H9 (cell line): ENCODE measurements around a stretch of chr14.

DNA sequence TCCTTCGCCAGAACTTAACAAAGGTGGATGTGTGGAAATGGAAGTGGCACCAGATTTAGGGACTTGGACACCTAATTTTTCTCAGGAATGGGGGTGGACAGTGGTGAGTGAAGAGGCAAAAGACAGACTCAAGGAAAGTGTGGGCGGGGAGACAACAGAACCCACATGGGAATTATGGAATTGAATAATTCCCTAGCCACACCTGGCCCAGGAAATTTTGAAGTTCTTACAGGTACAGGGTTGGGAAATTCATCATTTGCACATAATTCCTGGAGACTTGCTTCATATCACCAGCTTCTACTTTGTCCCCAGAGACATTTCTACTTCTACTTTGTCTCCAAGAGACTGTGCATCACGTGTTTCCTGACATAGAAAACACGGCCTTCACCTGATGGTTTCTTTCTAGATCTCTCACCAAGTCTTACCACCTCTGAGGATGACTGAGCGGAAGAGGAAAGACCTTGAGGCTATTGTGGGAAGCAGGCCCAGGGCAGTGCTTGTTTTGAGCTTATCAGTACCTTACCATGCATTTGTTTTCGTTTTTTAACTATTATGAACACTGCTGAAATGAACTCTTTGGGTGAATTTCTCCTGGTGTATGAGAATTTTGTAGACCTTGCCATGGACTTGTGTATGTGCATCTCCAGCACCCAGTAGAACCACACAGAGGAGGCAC lies 434.4 kb downstream of the FUT8 start:
- PRO-cap = no peak

DNA sequence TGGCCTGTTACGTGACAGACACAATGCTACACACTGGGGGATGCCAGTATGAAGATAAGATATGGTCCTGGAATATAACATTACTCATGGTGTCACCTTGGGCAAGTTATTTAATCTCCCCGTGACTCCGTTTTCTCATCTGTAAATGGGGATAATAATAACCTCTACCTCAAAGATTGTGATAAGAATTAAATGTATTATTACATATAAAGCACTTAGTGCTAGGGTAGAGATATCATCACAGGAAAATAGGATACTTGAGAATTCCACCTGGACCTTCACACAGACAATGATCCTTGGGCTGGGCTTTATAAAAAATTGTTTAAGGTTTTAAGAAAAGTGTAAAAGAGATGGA lies 377.7 kb upstream of the CCDC196 start:
- PRO-cap = no peak

- PRO-cap = no peak
These were observed 9.4 kb downstream of the GPHN start for GRCh38 chr14:66517287-66517768.

DNA sequence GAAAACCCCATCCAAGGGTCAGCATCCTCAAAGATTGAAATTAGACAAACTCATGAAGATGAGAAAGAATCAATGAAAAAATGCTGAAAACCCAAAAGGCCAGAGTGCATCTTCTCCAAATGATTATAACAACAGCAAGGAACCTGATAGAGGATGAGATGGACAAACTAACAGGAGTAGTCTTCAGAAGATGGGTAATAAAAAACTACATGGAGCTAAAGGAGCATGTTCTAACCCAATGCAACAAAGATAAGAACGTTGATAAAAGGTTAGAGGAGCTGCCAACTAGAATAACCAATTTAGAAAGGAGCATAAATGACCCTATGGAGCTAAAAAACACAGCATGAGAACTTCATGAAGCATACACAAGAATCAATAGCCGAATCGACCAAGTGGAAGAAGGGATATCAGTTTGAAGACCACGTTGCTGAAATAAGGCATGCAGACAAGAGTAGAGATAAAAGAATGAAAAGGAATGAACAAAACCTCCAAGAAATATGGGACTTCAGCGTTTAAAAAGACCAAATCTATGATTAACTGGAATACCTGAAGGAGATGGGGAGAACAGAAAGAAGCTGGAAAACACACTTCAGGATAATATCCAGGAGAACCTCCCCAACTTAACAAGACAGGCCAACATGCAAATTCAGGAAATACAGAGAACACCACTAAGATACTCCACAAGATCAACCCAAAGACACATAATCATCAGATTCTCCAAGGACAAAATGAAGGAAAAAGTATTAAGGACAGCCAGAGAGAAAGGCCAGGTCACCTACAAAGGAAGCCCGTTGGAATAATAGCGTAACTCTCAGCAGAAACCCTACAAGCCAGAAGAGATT lies 194.9 kb downstream of the GPHN start:
- PRO-cap = no peak

GRCh38 chr14:66746430-66746724 lies 238.4 kb downstream of the GPHN start:
- PRO-cap = no peak

- PRO-cap = no peak
These were observed 689 bp downstream of the EIF2S1 start for GRCh38 chr14:67360811-67361223.

- PRO-cap = no peak
These were observed 19.5 kb downstream of the PLEK2 start for GRCh38 chr14:67392413-67392977.

GRCh38 chr14:67644289-67644588 lies 24.5 kb downstream of the ARG2 start:
- PRO-cap = no peak

DNA sequence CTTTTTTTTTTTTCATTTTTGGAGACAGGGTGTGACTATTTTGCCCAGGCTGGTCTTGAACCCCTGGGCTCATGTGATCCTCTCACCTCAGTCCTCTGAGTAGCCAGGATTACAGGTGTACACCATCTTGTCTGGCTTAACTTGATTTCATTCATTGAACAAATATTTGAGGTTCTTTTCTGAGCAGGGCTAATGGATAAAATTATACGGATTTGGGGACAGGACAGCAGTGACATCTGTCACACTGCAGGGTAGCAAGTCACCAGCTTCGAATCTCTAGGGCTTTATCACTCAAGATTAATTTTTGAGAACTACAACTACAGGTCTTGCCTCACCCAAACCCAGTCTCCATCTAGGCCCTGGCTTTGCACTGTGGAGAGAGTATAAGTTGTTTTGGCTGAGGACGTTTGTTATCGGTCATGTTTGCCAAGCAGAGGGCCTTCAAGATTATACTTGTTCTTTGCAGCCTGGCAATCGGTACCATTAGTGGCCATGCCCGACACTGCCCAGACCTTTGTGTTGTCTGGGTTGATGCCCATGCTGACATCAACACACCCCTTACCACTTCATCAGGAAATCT lies 25.5 kb downstream of the ARG2 start:
- PRO-cap = no peak

- PRO-cap = no peak
These were observed 6.5 kb upstream of the VTI1B start for GRCh38 chr14:67680949-67681364.

DNA sequence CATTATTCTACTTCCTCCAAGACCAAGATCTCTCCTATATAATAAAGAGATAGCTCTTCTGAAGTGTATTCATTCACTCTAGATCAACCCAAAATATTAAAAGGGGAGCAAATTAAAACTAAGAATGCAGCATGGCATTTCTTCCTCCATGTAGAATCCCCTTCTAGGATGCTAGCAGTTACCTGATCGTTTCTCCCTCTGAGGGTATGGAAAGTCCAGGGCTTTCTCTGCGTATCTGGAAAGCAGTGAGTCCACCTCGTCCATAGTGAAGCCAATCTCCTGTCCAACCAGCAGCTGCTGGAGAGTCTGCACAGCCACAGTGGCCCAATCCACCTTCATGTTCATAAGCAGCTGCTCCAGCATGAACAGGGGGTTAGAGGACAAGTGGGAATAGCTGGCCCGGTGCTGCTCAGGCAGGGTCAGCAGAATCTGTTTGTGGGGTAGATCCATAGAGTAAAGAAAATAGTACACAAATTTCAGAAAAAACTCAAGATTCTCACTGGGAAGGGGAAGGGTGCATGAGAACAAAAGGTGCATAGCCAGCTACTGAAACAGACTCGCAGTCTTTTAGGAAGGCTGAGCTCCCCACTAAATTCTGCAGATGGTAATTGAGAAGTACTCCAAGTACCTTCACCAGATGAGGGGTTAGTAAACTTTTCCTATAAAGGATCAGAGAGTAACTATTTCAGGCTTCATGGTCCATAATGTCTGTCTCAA lies 40.6 kb downstream of the ZFYVE26 start:
- PRO-cap = no peak

DNA sequence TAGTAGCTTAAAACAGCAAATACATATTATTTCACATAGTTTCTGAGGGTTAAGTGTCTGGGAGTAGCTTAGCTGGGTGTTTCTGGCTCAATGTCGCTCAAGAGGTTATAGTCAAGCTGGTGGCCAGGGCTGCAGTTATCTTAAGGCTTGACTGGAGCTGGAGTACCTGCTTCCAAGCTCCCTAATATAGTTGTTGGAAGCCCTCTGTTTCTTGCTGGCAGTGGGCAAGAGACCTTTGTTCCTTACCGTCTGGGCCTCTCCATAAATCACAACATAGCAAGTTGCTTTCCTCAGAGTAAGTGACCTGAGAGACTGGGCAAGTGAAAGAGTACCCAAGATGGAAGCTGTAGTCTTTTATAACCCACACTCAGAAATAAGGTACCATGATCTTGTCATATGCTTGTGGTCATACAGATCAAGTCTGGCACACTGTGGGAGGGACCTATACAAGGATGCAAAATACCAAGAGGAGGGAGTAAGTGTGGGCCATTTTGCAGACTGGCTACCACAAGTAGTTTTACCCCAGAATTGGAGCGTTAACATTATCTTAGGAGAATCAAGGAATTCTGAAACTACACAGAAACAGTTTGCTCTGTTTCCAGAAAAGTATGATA lies 66.8 kb downstream of the RAD51B start:
- PRO-cap = no peak

DNA sequence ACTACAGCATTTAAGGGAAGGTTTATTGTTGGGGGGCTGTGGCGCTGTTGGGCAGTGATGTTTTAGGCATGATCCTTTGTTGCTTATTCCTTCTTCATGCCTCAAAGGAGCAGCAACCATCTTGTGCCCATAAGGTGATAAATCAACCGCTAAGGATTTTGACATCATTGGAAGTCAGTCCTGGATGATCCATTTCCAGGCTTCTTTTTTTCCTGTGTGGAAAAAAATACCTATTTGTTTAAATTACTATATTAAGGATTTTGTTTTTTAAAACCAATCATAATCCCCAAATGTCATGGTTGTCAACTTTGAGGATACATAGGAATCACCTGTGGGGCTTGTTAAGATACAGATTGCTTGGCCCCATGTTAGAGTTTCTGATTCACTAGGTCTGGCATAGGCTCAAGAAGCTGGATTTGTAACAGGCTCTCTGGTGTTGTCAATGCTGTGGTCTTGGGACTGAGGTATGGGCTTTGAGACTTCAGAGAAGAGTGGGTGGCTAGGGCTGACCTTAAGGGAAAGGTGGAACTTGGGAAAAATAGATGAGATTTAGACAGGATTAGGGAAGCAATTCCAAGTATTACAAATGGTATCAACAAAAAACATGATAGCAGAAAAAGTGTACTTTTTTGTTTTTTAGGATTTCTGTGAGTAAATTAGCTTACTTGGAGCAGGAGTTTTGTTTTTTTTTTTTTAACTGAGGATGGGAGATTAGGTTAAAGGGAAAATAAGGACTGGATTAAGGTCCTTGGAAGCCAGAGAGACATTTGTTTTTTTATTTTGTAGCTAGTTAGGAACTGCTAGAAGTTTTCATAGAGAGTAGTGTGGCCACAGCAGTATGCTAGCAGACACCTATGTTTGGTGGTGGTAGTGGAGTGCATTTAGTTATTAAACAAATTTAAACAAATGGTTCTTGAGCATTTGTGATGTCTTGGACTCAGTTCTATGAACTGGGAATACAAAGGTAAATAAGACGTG lies 88.5 kb downstream of the RAD51B start:
- PRO-cap = no peak

DNA sequence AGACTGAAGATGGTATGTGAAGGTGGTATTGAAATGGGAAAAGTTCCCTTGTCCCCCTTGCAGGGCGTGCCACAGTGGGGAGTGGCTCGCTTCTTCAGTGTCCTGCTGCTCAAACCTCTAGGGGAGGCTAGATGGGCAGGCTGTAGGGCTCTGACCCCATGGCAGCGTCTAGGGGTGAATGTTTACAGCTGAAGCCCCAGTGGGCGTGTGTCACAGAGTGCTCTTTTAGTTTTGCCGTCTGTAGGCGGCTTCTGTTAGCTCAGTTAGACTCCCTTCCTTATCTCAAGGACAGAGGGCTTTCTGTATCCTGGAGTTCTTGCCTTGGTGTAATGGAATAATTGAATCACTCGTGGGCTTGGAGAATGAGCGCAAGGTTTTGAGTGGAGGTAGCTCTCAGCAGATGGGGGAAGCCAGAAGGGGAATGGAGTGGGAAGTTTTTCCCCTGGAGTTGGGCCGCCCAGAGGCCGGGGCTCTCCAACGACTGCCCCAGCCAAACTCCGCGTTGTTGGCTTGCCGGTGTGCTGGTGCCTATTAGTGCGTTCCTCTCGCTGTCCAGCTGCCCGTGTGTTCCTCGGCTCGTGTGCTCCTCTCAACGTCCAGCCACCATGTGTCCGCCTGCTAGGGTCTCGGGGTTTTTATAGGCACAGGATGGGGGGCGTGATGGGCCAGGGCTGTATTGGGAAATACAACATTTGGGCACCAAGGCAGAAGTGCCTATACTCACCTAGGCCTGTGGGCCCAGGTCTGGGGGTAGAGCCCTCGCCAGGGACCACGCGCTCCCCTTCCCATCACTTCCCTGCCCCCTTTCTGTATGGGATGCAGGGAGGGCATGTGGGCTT lies 266.4 kb downstream of the RAD51B start:
- PRO-cap = no peak

DNA sequence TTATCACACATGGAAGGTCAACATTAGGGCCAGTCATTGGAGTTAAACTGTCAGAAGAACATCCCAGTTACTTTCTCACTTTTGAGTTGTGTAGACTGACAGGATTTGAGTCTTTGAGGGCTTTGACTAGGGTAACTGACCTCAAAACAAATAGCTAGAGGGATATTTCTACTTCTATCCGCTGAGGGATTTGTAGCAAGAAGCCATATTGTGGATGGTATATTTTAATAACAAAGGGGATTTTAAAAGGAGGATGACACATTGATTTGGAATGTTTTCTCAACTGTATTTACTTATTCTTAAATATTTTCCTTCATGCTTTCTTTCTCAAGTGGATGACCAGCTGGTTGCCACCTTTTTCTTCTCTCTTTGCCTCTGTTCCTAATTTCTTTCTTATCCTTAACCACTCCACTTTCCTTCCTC lies 411.3 kb downstream of the RAD51B start:
- PRO-cap = unidirectional peak, plus-strand start at position 320 of the sequence

DNA sequence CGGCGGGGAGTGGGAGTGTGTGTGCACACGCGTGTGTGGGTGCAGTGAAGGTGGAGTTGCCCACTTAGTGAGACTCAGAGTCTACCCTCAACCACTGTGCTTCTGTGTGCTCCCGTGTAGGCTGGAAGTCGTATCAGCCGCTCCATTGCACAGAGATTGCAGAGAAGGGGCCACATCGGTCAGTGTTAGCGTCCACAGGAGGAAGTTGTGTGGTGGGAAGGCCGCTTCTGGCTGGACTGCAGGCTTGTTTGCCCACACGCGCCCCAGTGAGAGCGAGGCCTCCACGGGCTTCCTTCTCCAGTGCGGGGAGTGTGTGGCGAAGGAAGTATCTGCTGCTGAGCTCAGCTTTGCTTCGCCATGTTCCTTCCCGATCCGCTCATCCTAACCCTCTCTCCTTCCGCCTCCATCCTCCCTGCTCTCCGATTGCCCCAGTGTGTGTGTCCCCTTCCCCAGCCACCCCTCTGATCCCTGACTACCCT lies 429.1 kb downstream of the ZFP36L1 start:
- PRO-cap = unidirectional peak, plus-strand start at position 145 of the sequence; bidirectional peak, plus-strand start at position 412 of the sequence, minus-strand start at position 383 of the sequence

DNA sequence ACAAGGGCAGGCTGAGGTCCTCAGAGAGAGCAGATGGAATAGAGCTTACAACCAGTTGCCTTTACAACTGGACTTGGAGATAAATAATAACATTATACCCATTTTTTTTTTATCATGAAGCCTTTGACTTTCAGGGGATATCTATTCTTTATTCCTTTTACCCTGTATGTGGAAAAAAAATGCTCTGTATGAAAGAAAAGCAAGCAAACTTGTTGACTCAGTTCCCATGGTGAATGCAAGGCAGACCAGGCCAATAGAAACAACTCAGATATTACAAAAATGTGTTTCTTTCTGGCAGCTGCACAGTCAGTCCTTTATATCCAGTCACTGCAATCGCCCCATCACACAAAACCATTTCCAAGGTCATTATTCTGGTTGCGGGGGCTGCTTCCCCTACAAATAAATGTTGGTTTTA lies 401.3 kb downstream of the ZFP36L1 start:
- PRO-cap = no peak

- PRO-cap = no peak
These were observed 372.6 kb downstream of the ZFP36L1 start for GRCh38 chr14:68420224-68420654.

GRCh38 chr14:68476135-68477470 lies 316.3 kb downstream of the ZFP36L1 start:
- PRO-cap = bidirectional peak, plus-strand start at chr14:68477210, minus-strand start at chr14:68476956

- PRO-cap = no peak
These were observed 286.7 kb downstream of the ZFP36L1 start for GRCh38 chr14:68506076-68506669.